Placental epithelial cell (primary cell): Measurements from ENCODE around the gene ZNF879.

GRCh38 chr5:178204215-178204445 is 203 bp upstream of the HNRNPAB start:
- CAGE, long polyA plus RNA = no peak

DNA sequence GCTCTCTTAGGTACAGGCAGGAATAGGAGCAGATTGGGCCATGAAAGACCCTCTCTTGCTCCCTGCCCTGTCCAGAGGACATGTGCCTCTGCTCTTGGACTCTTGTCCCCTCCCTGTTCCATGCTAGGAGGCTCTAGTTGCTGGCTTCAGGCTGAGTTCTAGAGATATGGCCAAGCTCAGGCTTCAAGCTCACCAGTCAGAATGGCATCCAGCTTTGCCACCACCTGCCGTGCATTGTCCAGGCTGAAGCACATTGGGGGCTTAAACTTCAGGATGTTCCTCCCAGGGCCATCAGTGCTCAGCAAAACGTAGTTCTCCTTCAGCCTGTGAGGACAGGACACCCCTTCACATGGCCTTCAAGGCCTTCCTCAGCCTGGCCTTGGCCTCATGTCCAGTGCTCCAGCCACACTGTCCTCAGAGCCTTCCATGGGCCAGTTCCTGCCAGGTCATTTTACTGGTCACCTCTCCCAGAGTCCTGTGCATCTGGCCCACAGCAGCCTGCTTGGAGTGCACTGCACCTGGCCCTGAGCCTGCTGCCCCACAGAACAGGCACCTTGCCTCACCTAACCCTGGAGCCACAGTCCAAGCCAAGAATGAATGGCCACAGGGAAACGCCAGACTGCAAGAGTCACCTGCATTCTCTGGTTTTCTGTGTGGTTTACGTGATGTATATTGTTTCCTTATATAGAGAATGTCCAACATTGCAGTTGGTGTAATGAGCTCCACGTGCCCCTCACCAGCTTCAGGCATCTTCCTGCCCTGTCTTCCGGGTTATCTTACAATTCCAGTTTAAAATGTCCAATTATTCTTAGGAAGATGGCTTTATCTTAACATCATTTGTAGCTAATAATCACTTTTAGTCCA is 8.7 kb downstream of the HNRNPAB start:
- CAGE, long polyA plus RNA = no peak

DNA sequence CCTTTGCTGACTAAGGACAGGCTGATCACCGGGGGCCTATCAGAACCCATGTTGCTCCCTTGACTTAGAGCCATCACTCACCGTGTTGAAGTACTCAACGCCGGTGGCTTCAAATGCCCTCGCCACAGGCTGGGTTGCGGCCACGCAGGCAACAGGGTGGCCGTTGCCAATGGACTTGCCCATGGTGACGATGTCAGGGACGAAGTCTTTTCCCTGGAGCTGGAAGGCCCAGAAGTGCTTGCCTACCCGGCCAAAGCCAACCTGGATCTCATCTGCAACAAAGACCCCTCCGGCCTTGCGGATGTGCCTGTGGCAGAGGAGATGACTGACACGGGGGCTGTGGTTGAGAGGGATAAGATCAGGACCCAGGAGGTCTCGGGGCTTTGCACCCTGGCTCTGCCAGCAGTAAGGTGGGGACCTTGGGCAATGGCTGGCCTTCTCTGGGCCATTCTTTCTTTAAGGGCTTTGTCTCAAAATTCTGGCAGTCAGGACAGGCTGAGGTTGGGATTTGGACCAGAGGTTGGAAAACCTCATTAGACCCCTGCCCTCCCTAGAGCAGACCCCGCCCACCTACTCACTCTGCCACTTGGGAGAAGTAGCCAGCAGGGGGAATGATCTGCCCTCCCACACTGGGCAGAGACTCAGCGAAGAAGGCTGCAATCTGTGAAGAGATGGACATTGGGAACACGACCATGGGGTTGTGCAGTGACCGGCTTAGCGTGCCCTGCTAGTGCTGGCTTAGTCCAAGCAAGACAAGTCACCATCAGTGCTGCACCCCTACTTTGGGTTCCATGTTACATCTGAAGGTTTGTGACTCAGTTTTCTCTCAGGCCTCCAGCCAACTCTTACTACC is 10.1 kb downstream of the PHYKPL start:
- CAGE, long polyA plus RNA = no peak

DNA sequence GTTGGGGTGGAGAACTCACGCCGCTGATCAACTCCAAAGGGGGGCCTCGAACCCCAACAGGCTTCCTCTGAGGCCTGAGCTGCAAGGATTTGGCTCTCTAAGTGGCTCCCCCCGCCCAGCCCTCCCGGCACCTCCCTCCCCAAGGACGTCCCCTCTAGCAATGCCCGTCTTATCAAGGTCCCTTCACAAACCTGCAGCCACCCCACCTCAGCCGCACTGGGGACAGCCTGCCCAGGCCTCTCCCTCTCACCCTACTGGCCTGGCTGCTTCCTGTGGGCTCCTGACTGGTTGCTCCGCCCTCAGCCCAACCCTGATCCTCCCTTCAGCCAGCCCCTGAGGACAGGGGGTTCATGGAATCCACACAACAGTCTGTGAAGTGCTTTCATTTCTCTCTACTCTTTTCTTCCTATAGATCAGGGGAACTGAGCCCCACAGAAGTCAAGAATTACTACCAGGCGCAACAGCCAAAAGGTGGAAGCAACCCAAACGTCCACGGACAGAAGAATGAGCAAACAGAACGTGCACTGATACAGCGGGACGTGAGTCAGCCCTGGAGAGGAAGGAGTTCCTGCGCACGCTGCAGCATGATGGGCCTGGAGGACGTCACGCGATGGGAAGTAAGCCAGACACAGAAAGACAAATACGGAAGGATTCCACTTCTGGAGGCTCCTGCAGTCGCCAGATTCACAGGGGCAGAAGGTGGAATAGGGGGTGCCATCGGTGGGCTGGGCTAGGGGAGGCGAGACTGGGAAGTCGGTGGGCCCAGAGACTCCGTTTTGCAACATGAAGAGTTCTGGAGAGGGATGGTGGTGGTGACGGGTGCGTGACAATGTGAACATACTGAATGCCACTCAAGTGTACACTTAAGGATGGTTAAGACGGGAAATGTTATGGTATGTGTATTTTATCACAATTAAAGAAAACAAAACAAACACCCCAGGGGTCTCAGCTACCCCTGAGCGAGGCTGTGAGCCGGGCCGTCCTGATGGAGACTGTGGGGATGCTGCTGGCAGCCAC is 80.2 kb upstream of the PHYKPL start:
- CAGE, long polyA plus RNA = no peak

- CAGE, long polyA plus RNA = no peak
Observed at GRCh38 chr5:178384108-178384554, 151.5 kb upstream of the PHYKPL start.

DNA sequence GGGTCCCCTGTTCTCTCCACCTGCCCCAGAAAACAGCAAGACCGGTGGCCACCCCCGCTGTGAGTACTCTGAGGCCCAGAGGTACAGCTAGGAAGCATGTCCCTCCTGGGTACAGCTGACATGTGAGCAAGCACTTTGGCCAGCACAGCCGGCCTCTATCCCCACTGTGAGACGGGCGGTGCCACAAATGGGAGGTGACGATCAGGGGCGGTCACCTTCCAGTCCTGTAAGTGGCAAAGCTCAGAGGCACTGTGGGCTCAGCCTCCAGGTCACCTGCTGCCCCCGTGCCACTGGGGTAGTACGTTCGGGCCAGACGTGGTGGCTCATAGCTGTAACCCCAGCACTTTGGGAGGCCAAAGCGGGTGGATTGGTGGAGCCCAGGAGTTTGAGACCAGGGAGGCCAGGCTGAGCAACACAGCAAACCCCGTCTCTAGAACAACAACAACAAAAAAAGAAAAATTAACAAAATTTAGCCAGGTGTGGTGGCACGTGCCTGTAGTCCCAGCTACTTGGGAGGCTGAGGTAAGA is 45.7 kb downstream of the COL23A1 start:
- CAGE, long polyA plus RNA = no peak

DNA sequence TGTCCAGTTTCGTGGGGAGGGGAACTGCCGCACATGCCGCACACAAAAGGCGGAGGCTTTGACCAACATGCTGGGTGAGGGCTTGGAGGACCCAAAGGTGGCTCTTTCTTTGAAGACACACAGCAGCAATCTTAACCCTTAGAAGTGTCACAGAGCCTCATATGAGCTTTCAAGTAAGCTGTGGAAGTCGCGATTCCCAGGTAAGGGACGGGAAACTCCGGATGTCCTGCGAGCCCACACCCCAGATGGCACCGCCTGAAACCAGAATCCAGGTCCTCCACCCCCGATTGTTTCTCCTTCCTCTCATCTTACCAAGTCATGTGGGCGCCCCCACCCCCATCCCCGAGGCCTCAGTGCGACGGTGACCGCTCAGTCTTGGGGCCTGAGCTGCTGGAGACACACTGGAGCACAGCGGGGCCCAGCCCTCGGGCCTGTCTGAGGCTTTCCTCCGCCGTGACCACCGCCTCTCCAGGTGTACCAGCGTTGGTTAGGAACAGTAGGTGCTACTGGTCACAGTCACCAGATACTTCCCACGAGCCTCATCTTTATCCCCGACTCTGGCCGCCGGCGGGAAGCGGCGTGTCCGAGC is 1.1 kb downstream of the COL23A1 start:
- CAGE, long polyA plus RNA = no peak

GRCh38 chr5:179023379-179024352 is at the start of gene ZNF879:
TSS of gene ZNF879 (plus strand) at chr5:179023804.
- CAGE, long polyA plus RNA = no peak

DNA sequence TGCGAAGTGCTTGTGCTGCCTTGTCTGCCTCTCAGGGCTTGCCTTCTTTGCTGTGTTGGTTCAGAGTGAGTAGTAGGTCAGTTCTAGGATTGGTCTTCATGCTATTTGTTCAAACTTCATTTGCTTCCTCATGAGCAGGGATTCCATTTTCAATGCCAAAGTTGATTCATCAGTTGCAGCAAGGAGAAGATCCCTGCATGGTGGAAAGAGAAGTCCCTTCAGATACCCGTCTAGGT is 16.7 kb downstream of the ZNF354C start:
- CAGE, long polyA plus RNA = no peak

DNA sequence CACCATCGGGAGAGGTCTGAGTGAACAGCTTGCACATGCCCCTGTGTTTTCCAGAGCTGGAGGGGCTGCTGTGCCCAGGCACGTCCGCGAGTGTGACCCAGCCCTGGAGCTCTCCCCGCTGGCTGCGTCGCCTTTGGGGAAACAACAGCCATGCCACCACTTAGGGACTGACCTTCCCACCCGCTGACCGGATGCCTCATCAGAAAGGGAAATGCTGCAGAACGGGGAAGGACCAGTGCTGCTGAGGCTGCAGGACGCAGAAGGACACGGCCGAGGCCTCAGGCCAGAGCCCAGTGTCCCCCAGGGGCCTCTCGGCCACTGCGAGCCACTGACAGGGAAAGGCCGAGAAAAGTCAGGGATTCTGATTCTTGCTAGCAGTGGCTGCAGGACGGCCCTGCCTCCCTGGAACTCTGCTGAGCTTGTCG is 130.7 kb downstream of the ZNF354C start:
- CAGE, long polyA plus RNA = no peak

- CAGE, long polyA plus RNA = no peak
Observed at GRCh38 chr5:179618969-179619834, 4.3 kb downstream of the HNRNPH1 start.

- CAGE, long polyA plus RNA = no peak
Observed at GRCh38 chr5:179728402-179729021, 4.1 kb upstream of the MAML1 start.

DNA sequence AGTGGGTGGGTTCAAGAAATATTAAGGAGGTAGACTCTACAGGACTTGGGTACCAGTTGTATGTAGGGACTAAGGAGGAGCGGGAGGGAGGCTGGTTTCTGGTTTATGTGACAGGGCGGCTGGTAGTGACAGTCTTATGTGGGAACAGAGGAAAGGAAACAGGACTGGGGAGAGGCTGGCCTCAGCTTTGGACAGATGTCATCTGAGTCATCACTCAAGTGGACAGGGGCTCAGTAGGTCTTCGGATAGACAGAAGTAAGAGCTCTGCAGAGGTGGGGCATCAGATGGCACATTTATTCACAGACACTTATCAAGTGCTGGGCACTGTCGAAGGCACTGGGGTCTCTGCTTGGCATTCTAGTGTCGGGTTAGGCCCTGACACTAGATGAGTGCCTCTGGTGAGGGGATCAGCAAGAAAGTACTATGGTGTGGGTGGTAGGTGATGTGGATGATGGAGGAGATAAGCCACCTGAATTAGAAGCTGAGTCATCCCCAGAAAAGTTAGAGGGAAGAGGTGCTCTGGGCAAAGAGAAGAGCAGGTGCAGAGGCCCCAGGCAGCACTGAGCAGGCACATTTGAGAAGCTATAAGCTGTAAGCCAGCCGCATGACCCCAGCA is 27.4 kb downstream of the MAML1 start:
- CAGE, long polyA plus RNA = no peak

- CAGE, long polyA plus RNA = no peak
Observed at GRCh38 chr5:179776344-179777341, 17.1 kb upstream of the LTC4S start.

- CAGE, long polyA plus RNA = no peak
Observed at GRCh38 chr5:179824756-179825556, 4.3 kb downstream of the SQSTM1 start.

DNA sequence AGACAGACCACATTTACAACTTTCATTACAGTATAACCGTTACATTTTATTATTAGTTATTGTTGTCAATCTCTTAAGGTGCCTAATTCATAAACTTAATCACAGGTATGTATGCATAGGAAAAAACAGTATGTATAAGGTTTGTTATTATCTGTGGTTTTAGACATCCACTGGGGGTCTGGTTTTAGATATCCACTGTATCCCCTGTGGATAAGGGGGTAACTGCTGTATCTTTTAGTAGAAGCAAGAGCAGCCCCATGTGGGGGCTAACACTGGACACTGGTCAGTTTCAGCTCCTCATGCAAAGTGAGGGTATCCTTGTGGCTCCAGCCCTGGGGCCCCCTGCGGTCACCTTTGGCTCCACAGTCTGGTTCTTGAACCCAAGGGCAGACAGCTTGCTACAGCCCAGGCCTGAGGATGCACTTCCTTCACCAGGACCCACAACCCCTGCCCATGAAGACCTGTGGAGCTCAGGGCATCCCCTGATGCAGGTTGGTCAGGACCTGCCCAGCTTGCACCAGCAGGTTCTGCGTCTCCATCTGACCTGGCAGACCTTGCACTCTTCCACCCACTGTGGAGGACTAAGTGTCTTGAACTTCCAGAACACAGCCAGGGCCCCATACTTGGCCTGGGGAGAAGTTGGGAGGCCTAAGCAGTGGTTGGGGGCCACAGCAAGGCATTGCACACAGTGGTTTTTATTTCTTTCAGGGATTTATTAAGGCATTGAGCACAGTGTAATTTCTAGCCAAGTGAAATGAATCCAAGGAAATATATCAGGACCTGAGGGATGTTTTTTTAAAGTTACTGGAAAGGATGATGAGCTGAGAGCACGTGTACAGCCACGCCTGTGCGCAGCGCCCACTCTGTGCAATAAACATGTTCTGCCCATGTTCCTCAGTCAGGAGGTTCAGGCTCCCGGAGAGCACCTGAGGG is 3.7 kb upstream of the MRNIP start:
- CAGE, long polyA plus RNA = no peak

DNA sequence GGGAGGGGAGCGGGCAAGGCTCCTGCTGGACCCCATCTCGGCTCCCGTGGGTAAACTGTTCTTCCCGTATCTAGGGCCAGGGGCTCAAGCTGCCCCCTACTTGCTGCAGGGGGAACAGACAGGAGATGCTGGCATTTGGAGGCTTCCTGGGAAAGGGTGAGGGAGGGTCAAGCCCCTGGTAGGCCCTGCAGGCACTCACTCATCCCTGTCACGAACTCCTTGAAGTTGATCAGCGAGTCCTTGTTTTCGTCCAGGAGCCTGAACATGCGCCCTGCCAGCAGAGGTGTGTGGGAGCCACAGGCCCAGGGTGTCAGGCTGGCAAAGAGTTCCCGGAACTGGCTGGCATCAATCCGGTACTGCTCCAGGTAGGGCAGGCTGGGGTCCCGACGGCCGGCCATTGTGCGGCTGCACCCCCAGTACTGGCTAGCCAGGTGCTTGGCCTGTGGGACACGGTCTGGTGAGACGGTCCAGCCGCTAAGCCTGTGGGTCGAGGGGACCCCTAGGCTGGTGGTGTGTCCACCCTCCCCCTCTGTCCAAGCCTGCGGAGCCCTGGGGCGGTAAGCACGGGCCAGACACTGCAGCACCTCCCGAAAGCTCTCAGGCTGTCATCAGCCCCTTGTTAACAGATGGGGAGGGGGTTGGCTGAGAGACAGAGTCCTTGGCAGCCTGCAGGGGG is 11.6 kb upstream of the MRNIP start:
- CAGE, long polyA plus RNA = no peak

DNA sequence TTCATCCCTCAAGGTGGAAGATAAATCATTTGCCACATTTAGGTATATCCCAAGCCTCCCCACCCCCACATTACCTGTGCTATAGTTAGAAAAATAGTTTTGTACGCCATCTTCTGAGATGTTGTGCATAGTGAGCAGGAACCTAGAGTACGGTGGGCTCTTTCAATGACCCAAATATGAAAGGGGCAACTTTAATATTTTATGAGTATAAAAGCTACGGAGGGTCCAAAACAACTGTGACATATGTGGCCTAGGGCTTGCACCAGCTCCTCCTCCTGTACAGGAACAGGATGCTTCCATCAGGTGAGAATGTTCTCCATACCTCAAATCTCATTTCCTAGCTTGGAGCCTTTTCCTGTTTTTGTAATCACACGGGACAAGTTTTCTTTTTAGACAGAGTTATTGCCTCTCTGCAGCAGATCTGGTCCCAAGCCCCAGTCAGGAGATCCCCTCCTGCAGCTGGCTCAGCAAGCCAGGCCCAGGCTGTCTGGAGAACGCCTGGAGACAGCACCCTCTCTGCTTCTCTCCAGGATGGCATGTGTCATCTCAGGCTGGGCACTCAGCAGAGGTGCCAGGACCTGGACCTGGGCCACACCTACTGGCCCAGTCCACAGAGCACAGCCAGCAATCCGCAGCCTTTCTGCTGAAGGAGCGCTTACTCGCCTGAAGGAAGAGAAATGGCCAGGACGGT is 4.5 kb upstream of the TBC1D9B start:
- CAGE, long polyA plus RNA = no peak

DNA sequence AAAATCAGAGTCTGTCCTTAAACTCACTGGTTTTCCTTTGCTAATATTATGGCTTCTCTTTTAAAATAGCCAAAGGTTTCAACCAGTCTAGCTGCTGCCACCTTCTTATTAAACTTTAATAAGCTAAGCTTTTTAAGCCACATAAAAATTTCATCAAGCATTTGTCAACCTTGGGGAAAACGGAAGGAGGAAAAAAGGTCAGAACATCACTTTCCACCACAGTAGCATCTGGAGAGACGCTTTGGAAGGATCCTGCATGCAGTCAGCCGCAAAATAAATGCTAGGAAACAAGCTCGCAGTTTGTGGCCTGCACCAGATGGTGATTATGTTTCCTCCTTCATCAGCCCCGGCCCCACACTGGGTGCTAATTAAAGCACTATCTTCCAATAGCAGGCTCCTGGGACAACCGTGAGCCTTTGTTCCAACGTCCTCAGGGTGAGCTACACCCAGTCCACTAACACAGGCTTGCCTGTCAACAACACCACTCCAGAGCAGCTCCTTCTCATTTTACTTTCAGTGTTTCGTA is 64.1 kb downstream of the RNF130 start:
- CAGE, long polyA plus RNA = no peak

DNA sequence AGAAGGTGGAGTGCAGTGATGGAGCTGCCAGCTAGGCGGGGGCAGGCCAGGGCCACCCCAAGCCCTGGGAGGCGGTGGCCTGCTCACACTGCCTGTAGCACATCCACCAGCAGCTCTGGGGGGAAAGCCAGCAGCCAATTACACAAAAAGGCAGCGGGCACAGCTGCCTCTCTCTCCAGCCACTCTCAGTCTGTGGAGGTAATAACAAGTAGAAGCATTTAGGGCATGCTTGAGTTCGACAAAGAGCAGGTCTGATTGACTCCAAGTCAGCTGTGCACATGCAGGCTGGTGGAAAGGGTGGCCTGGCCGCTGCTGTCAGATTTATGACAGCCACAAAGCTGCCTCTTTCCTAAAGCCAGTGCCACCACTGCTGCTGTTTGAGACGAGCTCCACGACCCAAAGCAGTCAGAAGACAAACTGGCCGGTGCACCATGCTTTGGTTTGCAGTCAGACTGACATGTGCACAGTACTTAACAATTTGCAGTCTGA is 29.0 kb downstream of the RASGEF1C start:
- CAGE, long polyA plus RNA = no peak